Esophagus squamous epithelium (tissue), 4 donors: Measurements from ENCODE around the genes STOX2, ENPP6 and PRIMPOL.

- PRO-cap = bidirectional peak, plus-strand start at chr4:182918380, minus-strand start at chr4:182918128
- RAMPAGE, long total RNA, 4 experiments = no peak in any of the 4 experiments
Observed at GRCh38 chr4:182918254-182918573, 1.0 kb upstream of the DCTD start.

DNA sequence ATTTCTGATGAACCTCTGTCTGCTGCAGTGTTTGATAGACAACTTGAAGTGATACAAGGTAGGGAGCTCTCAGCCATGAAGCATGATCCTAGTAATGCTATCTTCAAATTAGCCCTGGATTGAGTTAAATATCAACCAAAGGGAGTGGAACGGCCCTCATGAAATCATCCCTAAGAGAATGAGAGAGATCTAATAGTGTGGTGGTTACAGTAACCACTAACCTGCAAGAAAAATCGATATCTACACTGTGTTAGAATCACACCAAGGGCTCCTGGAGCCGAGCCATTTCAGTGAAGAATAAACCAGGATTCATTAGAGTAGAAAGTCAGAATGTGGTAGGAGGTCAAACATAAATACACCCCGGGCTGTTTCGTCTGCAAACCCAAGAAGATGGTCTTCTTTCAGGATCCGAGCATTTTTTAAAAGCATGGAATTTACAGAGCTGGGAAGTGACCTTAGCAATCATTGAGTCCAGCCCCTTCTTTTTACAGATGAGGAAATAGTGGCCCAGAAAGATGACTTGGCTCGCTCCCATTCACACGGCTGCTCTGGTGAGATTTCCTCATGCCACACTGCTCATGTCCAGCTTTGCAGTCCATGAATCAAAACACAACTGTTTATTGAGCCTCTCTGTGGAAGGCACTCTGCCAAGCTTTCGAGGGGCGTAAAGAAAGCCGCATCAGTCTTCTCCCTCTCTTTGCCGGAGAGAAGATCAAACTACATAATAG lies 5.5 kb upstream of the DCTD start:
- PRO-cap = no peak
- RAMPAGE, long total RNA, 4 experiments = no peak in any of the 4 experiments

GRCh38 chr4:183013625-183014155 lies 85.4 kb upstream of the WWC2 start:
- PRO-cap = no peak
- RAMPAGE, long total RNA, 4 experiments = no peak in any of the 4 experiments

DNA sequence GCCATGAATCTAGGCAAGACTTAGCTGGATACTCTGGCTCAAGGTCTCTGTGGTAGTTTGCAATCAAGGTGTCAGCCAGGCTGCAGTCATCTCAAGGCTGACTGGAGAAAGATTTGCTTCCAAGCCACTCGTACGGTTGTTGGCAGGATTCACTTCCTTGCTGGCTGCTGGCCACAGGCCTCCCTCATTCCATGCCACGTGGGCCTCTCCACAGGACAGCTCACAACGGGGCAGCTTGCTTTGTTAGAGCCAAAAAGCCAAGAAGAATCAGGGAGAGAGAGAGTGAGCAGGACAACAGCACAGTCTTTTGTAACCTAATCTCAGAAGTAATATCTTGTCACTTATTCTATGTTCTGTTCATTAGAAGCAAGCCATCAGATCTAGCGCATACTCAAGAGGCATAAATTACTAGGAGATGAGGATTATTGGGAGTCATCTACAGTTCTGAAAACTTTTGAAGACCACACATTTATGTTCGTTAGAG lies 101.5 kb downstream of the WWC2 start:
- PRO-cap = no peak
- RAMPAGE, long total RNA, 4 experiments = no peak in any of the 4 experiments

DNA sequence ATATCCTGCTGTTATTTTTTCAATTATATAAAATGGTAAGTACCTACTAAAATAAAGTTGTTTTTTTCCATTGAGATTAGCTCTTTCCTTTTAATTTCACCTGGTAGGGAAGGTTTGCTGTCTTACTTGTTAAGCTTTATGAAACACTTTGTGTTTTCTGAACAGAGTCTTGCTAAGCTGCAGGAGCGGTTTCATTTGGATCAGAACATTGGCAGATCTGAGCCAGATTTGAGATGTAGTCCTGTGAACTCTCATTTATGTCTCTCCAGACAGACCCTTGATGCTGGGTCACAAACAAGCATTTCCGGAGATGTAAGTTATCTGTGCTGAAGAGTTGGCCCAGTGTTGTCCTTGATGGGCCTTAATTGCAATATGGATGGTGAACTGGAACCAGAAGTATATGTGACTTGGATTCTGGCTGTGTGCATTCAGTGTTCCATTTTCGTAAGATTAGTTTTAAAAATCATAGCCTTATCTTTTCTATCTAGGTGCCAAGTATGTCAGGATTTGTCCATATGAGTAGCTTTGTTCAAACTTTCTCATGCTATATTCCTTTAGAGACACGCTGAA lies 71.4 kb downstream of the CLDN22 start:
- PRO-cap = no peak
- RAMPAGE, long total RNA, 4 experiments = no peak in any of the 4 experiments

DNA sequence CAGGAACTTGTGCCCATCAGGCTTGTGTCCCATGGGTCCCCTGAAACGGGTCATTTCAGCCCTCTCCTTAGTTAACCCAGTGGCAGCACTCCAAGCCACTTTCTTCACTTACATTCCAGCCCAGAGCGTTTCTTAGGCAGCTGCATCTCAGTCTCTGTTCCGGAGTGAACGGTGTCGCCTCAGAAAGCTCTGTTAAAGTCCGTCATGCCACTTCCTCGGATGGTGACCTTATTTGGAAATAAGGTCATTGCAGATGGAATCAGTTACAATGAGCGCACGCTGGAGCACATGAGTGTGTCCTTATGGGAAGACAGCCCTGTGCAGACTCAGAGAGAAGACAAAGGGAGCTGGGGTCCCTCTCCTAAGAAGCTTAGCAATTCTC lies 28.4 kb upstream of the CLDN24 start:
- PRO-cap = no peak
- RAMPAGE, long total RNA, 4 experiments = no peak in any of the 4 experiments

DNA sequence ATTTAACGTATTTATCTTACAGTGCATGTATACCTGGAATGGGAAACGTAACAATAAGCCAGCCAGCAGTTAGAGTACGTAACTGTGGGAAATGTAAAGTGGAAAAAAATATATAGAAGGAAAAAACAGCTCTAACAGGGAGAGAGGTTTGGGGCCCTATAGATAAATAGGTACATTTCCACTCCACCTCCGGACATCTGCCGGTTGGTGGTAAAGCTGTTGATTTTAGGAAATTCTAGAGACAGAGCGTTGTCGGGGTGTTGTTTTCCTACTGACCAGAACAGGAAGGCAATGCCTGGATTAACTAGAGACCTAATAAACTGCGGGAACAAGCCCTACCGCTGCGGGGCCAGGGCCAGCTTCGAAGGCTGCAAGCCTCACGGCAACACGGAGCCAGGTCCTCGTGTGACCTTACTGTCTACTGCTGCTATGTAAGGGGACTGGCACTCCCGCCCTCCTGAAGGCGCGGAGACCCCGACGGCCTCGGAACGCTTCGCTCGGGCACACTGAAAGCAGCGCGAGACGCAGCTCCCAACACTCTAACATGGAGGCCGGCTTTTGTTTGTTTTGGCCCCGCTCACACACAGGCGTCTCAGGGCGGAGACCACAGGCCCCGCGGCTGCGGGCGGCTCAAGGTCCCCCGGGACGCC lies 716 bp upstream of the CDKN2AIP start:
- PRO-cap = no peak
- RAMPAGE, long total RNA, 4 experiments = no peak in any of the 4 experiments

GRCh38 chr4:183618388-183619002 lies 40.5 kb downstream of the RWDD4 start:
- PRO-cap = no peak
- RAMPAGE, long total RNA, 4 experiments = no peak in any of the 4 experiments

- PRO-cap = bidirectional peak, plus-strand start at chr4:183798325, minus-strand start at chr4:183798053; bidirectional peak, plus-strand start at chr4:183798592, minus-strand start at chr4:183798539; bidirectional peak, plus-strand start at chr4:183798747, minus-strand start at chr4:183798662; unidirectional peak, minus-strand start at chr4:183798798
- RAMPAGE, long total RNA, 4 experiments = start-site peak on the plus strand in 1 of 4 experiments, at chr4:183798137-183798356 at its widest, 26 reads per replicate
Observed at GRCh38 chr4:183797799-183798975, 106.9 kb upstream of the STOX2 start.

DNA sequence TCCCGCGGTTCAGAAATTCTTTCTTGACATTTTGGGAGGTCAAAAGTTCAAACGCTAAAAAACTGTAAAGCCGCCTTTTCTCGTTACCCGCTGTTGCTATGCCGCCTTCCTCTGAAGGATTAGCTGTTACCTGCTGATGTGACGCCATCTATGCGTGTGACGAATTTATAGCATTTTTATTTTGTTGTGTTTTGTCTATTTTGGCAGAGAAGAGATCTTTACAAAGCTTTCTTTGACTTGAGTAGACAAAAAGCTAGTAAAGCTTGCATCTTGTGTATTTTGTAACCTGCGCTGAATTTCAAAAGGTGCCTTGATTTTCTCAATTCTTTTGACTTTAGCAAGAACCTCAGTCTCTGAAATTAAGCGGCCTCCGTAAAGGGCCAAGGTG lies 106.1 kb upstream of the STOX2 start:
- PRO-cap = unidirectional peak, minus-strand start at position 100 of the sequence
- RAMPAGE, long total RNA, 4 experiments = no peak in any of the 4 experiments

DNA sequence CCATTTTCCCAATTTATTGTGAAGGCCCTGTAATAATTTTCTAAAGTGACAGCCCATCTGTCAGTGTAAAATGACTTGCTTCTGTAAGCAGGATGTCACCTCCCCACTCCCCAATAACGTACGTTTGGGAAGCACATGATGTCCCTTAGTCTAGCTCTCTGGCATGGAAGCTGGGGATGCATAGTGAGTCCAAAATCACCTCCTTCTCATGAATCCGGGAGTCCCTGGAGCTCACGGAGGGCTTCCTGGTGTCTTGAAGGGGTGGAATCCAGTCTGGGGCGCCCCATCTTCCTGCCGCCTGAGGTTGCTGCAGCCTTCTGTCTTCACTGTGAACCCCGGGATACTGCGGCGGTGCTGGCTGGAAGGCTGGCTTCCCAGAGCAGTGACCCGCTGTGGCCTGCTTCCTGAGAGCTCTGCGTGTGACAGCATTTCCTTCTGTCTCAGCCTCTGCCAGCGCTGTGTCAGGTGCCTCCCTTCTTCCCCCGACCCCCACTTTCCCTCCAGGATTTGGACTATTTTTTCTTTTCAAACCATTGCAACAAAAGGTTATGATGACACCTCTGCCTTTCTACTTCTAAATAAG lies 98.8 kb upstream of the STOX2 start:
- PRO-cap = unidirectional peak, minus-strand start at position 337 of the sequence
- RAMPAGE, long total RNA, 4 experiments = no peak in any of the 4 experiments

DNA sequence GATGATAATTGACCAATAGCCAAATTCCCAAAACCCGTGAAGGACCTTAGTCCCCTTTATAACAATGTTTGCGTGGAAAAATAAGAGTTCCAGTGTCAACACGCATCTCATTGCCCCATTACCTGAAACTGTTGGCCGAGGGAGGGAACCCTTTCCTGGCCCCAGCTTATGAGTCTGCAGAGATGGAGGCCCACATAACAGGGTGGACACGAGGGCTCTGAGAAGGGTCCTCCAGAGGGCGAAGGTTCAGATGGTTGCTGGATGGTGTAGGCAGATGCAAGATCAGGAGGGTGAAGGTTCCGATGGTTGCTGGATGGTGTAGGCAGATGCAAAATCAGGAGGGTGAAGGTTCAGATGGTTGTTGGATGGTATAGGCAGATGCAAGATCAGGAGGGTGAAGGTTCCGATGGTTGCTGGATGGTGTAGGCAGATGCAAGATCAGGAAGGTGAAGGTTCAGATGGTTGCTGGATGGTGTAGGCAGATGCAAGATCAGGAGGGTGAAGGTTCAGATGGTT lies 19.3 kb upstream of the STOX2 start:
- PRO-cap = no peak
- RAMPAGE, long total RNA, 4 experiments = no peak in any of the 4 experiments

DNA sequence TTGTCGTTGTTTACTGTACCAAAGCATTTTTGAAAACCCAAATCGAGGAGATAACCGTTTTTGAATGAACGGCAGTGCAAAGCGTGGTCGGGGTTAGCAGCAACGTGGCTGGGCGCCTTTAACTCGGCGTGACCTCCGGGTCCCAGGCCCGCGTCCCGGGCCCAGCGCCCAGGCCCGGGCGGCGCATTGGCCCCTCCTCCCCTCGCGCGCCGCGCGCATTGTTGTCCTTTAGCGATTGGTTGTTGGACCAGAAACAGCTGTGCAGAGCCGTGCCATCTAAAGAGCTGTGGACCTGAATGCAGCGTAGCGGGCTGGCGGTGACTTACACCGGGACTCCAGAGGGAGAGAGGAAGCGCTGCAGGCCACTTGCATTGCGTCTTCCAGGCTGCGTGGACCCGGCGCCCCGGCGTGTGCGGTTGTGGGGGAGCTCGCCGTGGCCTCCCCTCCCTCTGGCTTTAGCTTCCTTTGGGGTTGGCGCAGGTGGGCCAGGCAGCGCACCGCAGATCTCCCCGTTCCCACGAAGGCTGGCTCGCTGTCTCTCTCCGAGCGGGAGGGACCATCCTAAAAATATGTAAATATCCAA lies at the start of gene STOX2:
Gene STOX2 (plus strand): TSS at position 250 of the 583 bp plus-strand sequence.
- PRO-cap = bidirectional peak, plus-strand start at position 279 of the sequence, minus-strand start at position 161 of the sequence
- RAMPAGE, long total RNA, 4 experiments = no peak in any of the 4 experiments

DNA sequence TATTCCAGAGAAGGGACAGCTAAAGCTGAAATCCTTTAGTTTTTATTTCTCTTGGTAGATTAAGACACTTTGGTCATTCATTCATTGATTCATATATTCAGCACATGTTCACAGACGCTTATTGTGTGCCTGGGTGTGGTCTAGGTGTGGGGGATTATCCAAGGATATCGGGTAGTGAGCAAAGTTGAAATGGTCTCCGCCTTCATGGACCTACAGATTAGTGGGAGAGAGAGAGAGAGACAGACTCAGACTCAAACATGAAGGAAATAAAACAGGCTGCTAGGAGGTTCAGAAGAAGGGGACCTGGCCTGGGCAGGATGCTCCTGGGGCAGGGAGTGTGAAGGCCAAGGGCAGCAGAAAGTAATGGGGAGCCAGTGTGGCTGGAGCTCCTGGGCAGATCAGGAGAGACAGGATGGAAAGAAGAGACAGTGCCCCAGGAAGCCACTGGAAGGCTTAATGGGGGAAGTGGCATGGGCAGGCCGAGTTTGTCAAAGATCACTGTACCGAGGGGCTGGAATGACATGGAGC lies 45.1 kb downstream of the STOX2 start:
- PRO-cap = no peak
- RAMPAGE, long total RNA, 4 experiments = no peak in any of the 4 experiments

DNA sequence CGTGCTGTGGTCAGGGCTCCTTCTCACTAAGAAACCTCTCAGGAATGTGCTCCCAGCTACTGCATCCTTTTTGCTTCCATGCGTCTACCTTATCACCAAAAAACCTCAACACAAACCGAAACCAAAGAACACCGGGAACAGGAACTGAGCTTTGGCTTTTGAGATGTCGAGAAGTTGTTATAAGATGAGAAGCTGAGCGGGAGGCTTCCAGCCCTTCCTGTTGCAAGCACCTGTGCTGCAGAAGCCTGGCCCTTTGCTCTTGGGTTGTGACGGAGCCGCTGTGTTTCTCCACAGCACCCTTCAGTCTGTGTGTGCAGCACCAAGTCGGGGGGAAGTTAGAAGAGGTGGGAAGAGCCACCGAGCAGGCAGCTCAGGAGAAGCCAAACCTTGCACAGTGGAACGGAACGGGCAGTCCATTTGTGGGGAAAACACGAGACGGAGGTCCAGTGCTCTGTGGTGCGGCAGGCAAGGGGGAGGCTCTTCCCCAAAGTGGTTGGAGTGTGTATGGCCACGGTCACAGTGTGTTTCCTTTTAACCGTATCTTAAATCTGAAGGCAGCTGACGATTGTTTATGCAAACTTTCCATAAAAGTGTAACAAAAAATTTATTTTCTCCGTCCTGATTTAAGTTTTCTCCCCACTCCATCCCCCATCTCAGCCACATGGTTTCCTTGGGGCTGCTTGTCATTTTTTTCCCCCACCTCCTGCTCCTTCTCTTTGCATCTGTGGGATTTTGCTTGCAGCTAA lies 123.5 kb downstream of the STOX2 start:
- PRO-cap = no peak
- RAMPAGE, long total RNA, 4 experiments = no peak in any of the 4 experiments

DNA sequence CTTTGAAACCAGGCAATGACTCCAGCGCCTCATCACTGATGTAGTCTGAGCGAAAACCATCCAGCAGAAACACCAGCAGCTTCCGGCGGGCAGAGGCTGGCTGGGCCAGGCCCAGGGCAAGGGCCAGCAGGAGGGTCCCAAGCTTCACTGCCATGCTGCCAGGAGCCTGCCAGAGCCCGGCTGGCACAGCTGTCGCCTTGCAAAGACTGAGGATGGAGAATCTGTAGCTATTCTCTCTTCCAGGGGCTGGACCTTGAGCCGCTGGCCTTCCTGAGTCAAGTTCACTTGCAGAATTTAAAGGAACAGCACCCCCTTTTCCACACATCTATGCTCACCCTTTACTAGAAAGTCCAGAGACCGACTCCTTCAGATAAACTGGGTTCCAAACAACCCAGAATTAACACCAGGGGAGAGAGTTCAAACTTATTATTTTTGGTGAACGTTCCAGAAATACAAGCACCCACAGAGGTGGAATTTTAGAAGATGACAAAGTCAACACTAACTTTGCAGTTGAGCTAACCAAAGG lies at the start of gene ENPP6:
Gene ENPP6 (minus strand): TSS at position 208 of the 526 bp plus-strand sequence.
- PRO-cap = no peak
- RAMPAGE, long total RNA, 4 experiments = no peak in any of the 4 experiments

GRCh38 chr4:184649609-184650055 lies at the start of gene PRIMPOL:
Gene PRIMPOL (plus strand): TSS chr4:184649738.
- PRO-cap = bidirectional peak, plus-strand start at chr4:184649738, minus-strand start at chr4:184649447
- RAMPAGE, long total RNA, 4 experiments = start-site peak on the plus strand in 4 of 4 experiments, at chr4:184649736-184649775 at its widest, 26 to 134 reads per replicate

DNA sequence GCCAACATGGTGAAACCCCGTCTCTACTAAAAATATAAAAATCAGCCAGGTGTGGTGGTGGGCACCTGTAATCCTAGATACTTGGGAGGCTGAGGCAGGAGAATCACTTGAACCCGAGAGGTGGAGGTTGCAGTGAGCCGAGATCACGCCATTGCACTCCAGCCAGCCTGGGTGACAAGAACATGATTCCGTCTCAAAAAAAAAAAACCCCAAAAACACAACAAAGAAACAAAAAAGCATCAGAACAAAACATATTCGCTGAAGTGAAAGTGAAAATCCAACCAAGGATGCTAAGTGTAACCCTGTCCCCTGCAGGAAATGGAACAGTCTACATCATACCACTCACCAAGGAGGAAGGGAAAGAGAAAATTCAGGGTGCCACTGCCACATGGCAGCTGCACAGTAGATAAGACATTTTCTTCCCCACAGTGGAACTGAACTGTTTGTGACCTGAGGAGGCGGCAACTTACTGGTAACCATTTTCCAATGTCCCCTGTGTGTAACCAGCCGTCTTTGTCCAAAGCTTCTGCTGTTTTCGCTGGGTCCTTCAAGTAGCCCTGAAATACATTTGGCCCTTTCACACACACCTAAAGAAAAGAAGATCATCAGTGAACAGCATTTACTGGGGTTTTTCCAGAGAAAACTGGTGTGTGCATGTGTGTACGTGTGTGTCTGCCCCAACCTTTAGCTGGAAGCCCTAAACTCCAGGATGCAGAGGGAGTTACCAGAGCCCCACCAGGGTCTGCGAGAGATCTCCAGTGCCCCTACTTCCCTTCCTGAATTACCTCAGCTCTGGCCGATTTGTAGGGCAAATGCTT lies 28.2 kb upstream of the CENPU start:
- PRO-cap = no peak
- RAMPAGE, long total RNA, 4 experiments = no peak in any of the 4 experiments

- PRO-cap = no peak
- RAMPAGE, long total RNA, 4 experiments = no peak in any of the 4 experiments
Observed at GRCh38 chr4:184776296-184777027, 42.6 kb upstream of the CENPU start.

GRCh38 chr4:184784384-184785034 lies 41.3 kb downstream of the ACSL1 start:
- PRO-cap = no peak
- RAMPAGE, long total RNA, 4 experiments = no peak in any of the 4 experiments